Islet of Langerhans (tissue), 1 donor: ENCODE measurements around the genes BECN2 and SDCCAG8.

GRCh38 chr1:237012665-237013712 is 8.7 kb upstream of the MT1HL1 start:
- RRBS: no CpG with 5 or more reads among the region's 17 CpGs

GRCh38 chr1:237075137-237075549 is 33.2 kb downstream of the RYR2 start:
- RRBS: no CpG with 5 or more reads among the region's 20 CpGs

GRCh38 chr1:237614147-237614783 is 276.5 kb downstream of the ZP4 start:
- RRBS: no CpG with 5 or more reads among the region's 12 CpGs

DNA sequence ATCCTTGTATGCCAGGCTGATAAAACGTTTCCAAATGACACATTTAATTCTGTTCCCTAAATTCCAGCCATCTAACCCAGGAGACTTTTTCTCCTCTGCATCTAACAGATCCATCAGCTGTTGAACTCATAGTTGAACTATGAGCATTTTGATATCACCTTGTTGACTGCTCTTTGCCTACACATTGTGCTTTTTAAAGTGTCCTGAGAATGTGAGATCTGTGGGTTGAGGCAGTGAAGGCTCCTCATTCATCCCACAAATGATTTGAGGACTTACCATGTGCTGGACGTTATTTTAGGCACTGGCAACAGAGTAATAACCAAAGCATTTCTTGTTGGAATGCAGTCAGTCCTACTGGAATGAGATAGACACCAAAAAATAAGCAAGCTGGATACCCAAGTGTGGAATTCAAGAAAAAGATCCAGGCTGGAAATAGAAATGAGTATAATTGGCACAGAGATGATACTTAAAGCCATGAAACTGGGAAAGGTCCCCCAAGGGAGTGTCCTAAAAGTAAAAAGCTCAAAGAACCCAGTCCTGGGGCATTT is 73.5 kb downstream of the ZP4 start:
- RRBS: no CpG with 5 or more reads among the region's 2 CpGs

DNA sequence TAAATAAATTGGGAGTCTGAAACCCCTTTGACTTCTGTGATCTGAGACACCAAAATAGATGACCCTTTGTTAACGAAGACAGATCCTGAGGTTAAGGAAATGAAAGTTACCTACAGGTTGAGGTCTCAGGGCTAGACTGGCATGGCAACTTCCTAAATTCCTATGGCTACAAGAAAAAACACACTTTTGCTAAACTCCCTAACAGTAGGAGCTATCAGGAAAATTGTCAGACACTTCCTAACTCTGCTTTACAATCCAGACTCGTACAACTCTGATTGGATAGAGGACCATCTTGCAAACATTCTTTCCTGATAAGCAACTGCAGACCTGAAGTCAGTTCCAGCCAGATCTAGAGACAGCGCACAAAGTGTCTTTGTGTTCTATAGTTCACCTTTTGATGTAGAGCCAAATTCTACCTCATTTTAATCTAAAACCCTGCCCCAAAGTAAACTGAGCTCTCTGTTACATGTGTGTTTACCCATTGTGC is 22.0 kb downstream of the ZP4 start:
- RRBS: no CpG with 5 or more reads among the region's 3 CpGs

DNA sequence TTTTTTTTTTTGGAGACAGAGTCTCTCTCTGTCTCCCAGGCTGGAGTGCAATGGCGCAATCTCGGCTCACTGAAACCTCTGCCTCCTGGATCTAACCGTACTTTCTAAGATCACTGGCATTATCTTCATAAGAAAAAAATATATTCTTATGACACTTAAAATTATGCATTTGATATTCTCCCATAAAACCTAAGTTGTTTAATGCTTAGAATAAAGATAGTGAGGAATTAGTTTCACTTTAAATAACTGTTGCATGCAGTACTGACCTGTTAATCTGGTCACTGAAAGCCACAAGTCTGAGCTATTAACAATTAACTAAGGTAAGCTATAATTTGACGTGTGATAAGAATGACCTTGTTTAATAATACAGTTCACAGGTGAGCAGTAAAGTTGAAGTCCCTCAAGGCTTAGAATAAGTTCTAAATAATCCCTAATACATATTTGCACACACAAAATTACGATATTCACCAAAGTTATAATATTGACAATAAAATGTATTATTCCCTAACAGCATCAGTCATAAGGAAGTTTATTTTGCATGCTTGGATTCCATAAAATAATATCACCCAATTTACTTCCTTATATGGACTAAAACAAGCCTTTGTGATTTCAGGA is 70.8 kb upstream of the CHRM3 start:
- RRBS: no CpG with 5 or more reads among the region's 5 CpGs

GRCh38 chr1:240245016-240245632 is 153.4 kb downstream of the FMN2 start:
- RRBS: no CpG with 5 or more reads among the region's 3 CpGs

DNA sequence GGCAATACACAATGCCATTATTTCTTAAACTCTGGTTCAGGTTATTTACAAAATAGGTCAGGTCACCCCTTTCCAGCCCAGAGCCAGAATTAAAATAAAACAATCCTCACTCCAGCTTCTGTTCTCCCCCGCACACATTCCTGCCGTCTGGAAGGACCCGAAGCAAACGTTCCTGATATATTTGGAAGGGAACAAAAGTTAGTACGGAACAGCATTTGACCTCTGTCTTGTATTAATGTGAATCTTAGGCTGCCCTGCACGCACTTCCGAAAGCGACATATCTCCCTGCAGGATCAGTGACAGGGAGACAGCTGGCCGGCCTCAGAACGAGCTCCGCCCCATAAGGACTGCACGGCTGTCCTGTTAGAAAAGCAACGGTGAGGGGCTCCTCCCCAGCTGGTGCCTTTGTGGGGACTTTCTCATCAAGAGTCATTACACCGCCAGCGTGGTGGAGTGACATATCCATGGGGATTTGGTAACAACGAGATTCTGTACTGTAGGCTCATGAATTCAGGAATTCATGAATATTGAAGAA is 7.9 kb upstream of the GREM2 start:
- RRBS: no CpG with 5 or more reads among the region's 16 CpGs

GRCh38 chr1:240763244-240763645 is 151.3 kb upstream of the GREM2 start:
- RRBS: no CpG with 5 or more reads among the region's 11 CpGs

GRCh38 chr1:241267087-241267432 is 89.9 kb downstream of the RGS7 start:
- RRBS: no CpG with 5 or more reads among the region's 5 CpGs

DNA sequence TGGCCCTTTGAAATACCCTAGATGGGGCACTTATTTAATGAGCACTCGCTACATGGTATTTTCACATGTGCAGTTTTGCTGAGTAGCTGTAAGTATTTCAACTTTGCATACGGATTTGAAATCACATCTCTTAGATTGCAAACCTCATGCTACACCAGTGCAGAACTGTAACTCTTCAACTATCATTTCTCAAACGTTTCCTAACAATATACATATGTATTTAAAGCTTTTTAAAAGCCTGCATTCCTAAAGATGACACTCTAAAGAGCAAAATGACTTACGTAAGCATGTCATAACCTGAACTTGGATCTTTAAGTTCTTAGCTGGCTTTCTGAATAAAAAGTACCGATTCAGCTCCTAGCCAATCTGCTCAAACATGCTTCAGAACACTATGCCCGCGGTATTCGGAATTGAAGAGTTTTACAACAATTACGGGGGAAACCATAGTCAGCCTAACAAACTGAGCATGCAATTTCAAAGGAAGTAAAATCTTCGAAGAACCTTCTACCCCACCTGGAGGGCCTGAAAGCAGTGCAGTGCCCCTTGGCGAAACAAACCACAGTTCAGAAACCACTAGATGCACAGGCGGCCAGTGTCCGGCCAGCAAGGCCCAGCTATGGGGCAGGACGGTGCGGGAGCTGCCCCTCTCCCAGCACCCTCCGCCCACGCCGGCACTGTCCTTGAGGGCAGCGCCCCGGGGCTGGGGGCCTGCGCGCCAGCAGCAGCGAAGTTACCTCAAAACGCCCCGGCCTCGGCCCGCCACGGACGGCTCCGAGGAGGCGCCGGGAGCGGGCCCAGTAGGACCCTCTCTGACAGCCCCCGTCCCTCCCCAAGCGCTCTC is 788 bp downstream of the FH start:
- RRBS: 3% methylated on average over 21 of the region's 35 CpGs

DNA sequence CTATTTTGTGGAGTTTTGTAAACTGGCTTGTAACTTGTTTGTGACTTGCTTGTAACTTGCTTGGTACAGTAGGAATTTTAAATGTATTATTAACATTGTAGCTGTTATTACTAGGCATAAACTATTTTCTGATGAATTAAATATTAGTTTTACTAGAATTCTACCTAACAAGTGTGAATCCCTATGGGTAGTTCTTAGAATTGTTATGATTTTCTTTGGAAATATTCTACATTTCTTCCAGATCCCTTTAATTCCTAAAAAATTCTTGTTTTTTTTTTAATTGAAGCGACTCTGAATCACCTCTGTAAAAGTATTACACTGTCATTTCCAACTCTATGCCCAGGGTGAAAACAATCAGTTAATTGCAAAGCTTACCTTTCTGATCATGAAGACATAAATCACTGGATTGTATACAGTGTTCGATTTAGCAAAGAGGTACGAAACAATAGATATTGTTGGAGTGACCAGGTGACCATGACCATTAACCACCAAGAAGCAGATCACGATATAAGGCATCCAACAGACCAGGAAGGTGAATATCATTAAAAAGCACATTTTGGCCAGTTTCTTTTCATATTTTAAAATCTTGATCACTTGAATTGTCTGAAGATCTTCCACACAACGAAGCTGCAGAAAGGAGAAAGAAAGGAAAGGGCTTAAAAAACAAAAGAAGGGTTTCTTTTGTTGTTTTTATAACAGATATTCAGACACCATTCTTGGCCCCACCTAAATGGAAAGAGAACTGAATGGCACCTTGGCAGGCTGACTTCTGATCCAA is 42.6 kb downstream of the CHML start:
- RRBS: no CpG with 5 or more reads among the region's 5 CpGs

DNA sequence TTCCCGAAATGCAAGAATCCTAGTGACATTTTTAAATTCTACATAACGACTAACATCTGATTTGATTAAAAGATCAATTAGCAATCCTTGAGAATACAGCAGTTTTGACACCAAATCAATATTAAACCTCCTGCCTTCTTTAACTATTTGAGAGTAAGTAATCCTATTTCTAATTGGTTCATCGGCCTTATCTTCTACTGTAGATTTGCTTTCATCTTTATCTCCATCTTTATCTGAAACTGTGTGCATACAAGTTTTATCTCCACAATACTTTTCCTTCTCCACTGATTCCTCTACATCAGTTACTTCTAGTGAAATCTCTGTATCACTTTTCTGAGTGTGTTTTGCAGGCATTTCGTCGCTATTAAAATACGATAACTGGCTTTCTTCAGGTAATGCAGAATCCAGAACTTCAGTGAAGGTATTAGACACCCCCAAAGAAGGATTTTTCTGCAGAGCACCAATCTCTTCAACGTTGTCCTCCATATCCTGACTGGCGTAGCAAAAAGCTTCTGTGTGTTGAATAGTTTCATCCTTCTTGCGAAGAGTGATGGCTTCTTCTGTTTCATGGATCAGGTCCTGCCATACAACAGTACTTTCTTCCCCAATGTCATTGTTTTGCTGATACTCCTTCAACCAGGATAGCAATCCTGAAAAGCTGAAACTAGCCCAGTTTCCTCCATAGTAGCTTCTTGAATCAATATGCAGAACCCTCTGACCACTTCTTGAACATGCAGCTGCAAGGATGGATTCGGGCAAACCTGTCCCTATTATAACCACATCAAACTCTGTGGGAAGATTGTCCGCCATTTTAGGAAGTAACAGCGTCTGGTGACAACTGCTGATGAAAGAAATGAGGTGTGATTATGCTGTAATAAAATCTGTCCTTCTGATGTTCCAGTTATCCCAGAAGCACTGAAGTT is 5.0 kb downstream of the CHML start:
- RRBS: no CpG with 5 or more reads among the region's 12 CpGs

- RRBS: no CpG with 5 or more reads among the region's 14 CpGs
These were observed at the start of gene BECN2 for GRCh38 chr1:241957725-241958018. Gene BECN2, plus strand, starts transcription at chr1:241957767.

DNA sequence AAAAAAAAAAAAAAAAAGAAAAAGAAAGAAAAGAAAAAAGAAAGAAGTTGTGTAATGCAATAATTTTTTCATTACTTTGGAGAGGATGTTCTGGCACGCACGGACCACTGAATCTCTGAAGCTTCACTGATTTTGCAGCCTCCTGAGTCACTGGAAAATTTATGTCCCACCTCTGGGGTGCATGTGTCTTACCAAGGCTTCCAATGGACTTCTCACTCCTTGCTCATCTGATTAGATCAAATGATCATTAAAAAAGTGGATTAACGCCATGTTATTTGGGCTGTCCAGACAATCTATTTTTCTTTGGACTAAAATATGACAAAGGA is 9.9 kb upstream of the MAP1LC3C start:
- RRBS: no CpG with 5 or more reads among the region's 3 CpGs

- RRBS: no CpG with 5 or more reads among the region's 1 CpG
These were observed 100.0 kb upstream of the MAP1LC3C start for GRCh38 chr1:242098976-242099310.

DNA sequence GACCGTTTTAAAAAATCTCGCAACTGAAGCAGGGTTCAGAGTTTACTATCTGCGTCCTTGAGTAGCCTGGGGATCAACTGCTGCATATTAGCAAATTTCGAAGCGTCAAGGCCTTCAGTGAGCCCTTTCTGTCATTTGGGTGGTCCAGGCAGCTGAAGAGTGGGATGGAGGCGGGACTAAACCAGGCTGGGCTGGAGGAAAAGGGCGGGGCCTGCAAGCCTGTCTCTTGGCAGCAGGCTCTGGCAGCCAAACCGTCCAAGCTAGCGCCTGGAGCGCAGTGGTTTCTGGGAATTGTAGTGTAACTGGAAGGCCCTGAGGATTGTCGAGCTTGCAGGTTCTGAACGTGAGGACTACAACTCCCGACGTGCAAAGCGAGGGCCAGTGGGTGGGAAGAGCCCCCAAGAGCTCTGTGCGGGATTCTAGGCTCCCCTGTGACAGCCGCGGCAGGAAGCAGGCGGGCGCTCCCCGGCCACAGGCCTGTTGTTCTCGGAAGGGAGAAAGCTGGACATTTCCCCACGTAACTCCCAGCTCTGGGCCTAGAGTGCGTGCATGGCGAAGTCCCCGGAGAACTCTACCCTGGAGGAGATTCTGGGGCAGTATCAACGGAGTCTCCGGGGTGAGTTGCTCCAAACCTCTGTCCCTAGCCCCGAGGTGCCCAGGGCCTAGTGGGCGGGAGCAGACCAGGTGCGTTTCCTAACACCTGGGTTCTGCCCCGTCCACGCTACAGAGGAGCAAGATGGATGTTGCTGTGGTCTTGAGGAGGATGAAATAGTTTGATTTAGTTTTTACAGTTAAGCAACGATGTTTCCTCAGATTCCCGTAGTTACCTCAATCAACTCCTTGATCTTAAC is at the start of gene SDCCAG8:
Gene SDCCAG8 (plus strand): TSS at position 417 of the 851 bp plus-strand sequence.
- RRBS: 4% methylated on average over 5 of the region's 35 CpGs

GRCh38 chr1:243508173-243508606 is 252.3 kb downstream of the SDCCAG8 start:
- RRBS: no CpG with 5 or more reads among the region's 10 CpGs

- RRBS: no CpG with 5 or more reads among the region's 3 CpGs
These were observed 185.3 kb downstream of the AKT3 start for GRCh38 chr1:243664562-243665328.